ENCODE data around the genes POLR2F, PLA2G6 and MAFF.

GRCh38 chr22:37803148-37804110 lies 1.6 kb upstream of the H1-0 start:
- RAMPAGE, long total RNA = no peak
- RRBS = 37% methylated on average over 7 of the region's 41 CpGs

- RAMPAGE, long total RNA = no peak
- RRBS = 9% methylated on average over 1 of the region's 10 CpGs
These were observed 1.2 kb downstream of the H1-0 start for GRCh38 chr22:37806063-37806800.

GRCh38 chr22:37824626-37825569 lies 1.7 kb downstream of the GALR3 start:
- RAMPAGE, long total RNA = no peak
- RRBS = 14% methylated on average over 19 of the region's 139 CpGs

- RAMPAGE, long total RNA = start-site peak on the plus strand at chr22:37953671-37953755, 1,764 and 762 reads in 2 replicates
- RRBS = 2% methylated on average over 19 of the region's 64 CpGs
These were observed at the start of gene POLR2F for GRCh38 chr22:37953113-37954214. Gene POLR2F (plus strand): TSS chr22:37953699.

GRCh38 chr22:37980715-37981337 lies 3.5 kb downstream of the SOX10 start:
- RAMPAGE, long total RNA = no peak
- RRBS = no CpG with 5 or more reads among the region's 3 CpGs

DNA sequence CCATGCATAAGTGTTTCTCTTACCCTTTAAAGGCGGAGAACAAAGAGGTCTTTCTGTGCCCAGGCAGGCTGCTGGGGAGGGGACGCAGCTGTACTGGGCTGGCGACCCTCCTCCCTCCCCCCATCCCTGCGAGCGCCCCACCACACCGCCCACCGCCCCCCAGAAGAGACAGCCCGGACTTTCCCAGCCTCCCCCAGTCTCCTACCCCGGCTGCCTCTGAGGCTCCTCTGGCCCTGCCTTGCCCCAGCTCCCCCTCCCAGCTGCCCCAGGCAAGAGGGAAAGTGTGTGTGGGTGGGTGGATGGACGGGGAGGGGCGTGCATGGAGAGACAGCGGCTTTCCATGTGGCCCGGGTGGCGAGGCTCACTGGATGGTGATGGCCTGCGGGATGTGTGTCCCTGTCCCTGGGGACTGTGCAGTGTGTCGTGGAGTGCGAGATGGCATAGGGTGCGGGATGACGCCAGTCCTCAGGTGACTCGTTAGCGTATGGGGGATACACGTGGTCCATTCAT lies 30.5 kb upstream of the PICK1 start:
- RAMPAGE, long total RNA = no peak
- RRBS = no CpG with 5 or more reads among the region's 22 CpGs

DNA sequence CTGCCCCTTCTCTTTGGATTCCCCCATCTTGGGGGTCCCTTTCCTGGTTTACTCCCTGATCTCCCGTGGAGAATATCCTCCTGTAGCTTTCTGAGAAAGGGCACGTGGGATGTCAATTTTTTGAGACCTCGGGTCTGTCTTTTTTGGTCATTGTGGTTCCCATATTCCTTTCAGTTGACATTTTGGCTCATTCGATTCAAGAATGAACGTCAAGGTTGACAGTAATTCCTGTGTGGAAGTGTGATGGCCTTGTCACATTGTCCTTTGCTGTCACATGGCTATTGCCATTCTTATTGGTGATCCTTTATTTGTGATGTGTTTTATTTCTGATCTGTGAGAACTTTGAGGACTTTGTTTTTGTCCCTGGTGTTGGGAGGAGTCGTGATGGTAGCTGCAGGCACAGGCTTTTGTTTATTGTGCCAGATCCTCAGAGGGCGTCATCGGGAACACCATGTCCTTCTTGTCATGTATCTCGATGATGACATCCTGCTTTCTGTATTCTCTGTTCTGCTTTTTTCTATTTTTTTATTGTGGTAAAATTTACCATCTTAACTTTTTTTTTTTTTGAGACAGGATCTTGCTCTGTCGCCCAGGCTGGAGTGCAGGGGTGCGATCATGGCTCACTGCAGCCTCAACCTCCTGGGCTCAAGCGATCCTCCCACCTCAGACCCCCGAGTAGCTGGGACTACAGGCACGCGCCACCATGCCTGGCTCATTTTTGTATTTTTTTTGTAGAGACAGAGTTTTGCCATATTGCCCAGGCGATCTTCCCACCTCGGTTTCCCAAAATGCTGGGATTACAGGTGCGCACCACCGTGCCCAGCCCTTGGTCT lies 5.6 kb downstream of the PICK1 start:
- RAMPAGE, long total RNA = no peak
- RRBS = no CpG with 5 or more reads among the region's 19 CpGs

DNA sequence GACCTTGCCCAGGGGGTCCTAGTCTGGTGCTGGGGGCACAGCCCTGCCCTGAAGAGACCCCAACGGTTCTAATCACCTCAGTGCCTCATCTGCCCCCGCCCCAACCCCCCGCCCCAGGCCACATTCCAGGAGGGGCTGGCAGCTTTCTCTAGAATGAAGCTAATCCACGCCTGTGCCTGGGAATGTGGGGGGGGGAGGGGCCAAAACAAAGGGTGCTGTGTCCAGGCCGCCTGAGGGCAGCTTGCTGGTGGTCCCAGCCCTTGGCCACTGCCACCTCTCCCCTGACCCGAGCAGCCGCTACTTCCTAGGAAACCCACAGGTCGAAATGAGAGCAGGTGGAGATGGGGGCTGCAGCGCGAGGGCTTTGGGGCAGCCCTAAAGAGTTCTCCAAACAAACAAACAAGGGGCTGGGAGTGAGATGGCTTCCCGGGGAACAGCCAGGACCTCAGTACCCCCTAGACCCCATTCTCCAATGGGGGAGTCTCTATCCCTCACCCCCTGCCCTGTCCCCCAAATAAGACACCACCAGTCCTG lies 437 bp upstream of the SLC16A8 start:
- RAMPAGE, long total RNA = no peak
- RRBS = no CpG with 5 or more reads among the region's 11 CpGs

- RAMPAGE, long total RNA = no peak
- RRBS = no CpG with 5 or more reads among the region's 7 CpGs
These were observed 11.9 kb downstream of the BAIAP2L2 start for GRCh38 chr22:38098399-38099084.

DNA sequence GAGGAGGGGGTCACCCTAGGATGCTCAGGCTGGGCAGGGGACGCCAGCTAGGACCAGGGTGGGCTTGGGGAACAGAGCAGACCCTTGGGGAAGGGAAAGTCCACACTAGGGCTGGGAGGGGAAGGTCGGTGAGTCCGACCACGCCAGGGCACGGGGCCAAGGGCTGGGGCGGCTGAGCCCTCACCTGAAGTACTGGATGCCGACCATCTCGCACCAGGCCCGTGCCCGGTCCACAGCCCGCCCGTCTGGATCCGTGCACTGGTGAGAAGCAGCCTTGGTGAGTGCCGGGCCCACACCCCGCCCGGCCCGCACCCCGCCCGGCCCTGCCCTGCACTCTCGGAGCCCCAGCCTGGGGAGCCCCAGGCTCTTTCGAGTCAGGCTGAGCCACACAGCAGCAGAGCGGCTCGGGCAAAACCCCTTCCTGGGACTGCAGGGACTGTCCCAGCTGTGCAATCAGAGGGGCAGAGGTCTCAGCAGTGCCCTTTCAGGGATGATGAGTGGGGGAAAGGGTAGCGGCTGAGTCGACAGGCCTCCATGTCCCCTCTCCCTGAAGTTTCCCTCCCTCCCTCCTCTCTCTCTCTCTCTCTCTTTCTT lies 1.9 kb upstream of the BAIAP2L2 start:
- RAMPAGE, long total RNA = no peak
- RRBS = 90% methylated on average over 5 of the region's 25 CpGs

GRCh38 chr22:38167823-38168522 lies 13.7 kb downstream of the PLA2G6 start:
- RAMPAGE, long total RNA = no peak
- RRBS = no CpG with 5 or more reads among the region's 10 CpGs

- RAMPAGE, long total RNA = no peak
- RRBS = no CpG with 5 or more reads among the region's 46 CpGs
These were observed at the start of gene PLA2G6 for GRCh38 chr22:38181563-38182341. Gene PLA2G6 (minus strand): TSS chr22:38181830.

- RAMPAGE, long total RNA = no peak
- RRBS = no CpG with 5 or more reads among the region's 5 CpGs
These were observed 8.2 kb upstream of the MAFF start for GRCh38 chr22:38193596-38193973.

DNA sequence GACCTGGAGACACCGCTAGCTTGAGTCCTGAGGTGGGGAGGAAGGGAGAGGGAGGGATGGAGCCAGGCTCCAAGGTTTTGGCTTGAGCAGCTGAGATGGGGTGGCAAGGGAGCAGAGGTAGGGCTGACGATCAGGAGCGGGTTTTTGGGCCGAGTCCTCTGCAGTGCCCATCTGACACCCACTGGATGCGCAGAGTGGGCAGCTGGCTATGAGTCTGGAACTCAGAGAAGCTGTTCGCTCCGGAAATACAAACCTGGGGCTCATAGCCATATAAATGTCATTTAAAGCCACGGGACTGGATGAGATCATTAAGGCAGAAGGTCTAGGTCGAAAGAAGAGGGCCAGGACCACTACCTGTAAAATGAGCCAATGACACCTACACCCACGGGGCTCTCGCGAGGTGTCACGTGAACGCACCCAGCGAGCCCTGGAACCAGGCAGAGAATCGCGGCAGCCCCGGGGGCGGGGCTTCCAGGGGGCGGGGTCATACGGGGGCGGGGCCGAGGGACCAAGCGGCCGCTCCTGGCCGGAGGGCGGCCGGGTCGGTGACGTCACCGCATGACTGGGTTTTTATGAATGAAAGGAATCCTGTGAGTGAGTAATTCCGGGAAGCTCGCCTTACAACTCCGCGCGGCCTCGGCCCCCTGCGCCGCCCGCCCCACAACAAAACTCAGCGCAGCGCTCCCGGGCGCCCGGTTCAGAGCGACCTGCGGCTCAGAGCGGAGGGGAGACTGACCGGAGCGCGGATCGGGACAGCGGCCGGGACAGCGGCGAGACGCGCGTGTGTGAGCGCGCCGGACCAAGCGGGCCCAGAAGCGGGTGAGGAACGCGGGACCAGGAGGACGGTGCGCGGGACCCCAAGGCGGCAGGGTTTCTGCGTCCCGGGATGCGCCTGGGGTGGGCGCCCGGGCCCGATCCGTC lies at the start of gene MAFF:
Gene MAFF, plus strand, starts transcription at position 601 of the 921 bp plus-strand sequence.
- RAMPAGE, long total RNA = no peak
- RRBS = 2% methylated on average over 45 of the region's 77 CpGs

DNA sequence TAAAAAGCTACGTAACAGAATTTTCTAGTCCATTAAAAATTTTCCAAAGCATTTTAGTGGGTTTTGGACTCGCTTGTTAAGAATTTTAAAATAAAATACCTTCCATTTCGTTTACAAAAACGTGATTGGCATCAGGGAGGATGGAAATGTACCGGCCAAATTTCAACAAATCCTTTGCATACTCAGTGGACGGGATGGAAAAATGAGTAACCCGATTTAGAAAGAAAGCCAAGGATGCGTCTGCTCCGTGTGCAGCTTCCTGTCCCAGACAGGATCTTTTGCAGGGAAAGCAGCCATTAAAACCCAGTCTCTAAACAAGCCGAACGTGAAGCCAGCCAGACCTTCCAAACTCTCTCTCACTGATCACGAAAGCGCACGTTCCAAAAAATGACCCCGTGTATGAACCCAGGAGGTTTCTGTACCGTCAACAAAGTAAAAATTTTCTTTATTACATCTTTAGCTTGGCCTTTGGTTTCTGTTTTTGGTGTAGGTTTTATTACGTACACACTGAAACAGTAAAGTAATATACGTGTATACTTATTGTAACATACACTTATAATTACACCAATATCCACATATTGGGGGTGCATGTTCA lies 15.5 kb downstream of the TMEM184B start:
- RAMPAGE, long total RNA = no peak
- RRBS = no CpG with 5 or more reads among the region's 18 CpGs

DNA sequence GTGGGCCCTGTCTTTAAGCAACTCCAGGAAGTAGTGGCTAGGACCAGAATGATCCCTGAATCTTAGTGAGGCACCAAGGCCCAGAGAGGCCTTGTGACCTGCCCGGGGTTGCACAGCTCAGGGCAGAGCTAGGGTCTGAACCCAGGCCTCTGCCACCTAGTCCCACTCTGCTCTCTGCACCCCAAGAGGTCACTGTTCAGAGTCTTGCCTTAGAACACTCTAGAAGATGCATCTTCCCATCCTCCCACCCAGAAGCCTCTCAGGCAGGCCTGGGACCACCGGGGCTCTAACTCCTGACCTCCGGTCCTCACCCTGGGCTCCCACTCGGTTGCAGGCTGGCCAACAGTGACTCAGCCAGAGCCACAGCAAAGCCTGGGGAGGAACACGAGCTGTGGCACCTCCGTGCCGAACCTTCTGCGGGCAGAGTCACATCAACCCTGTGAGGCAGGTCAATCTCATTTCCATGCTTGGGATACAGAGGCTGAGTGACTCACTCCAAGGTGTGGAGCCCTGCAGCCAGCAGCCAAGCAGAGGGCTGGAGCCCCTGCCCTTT lies 21.6 kb downstream of the CSNK1E start:
- RAMPAGE, long total RNA = no peak
- RRBS = no CpG with 5 or more reads among the region's 8 CpGs

DNA sequence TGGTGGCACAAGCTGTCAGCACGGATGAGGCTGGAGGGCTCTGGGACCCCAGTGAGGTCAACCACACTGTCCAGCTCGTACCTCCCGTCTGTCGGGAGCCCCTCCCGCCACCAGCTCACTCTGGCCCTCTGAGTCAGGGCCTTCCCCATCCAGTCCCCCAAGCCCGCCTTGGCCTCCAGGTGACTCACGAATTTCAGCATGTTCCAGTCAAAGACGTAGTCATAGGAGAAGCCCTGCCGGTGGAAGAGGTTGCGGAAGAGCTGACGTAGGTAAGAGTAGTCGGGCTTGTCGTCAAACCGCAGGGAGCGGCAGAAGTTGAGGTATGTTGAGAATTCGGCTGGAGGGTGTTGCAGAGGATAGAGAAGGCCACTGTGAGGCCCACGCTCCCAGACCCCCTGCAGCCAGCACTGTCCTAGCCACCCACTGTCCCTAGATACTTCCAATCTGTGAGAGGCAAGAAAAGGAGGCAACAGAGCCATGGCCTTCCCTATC lies 18.6 kb downstream of the CSNK1E start:
- RAMPAGE, long total RNA = no peak
- RRBS = no CpG with 5 or more reads among the region's 17 CpGs

GRCh38 chr22:38317653-38318000 lies 394 bp upstream of the CSNK1E start:
- RAMPAGE, long total RNA = no peak
- RRBS = no CpG with 5 or more reads among the region's 13 CpGs

DNA sequence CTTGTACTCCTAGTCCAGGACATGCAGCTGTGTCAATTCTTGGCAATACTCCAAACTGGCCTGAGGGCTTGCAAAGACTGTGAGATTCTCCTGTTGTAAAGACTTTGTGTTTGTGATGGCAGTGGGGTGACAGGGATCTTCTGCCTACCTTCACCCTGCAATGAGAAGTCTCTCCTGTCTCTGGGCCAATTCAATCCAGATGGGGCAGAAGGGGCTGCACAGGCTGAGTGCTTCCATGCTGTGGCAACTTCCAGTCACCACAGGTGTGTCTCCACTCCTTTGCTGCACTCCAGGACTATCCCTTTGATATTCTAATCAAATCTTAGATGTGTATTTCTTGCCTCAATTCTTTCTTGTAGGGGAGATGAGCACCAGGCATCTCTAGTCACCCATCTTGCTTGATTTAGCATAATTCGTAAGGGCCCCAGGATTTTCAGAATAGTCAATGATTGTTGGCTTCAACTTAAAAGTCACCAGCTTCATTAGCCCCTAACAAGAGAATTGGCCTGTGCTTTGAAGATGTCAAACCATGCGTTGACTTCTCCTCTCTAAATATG lies 58.2 kb upstream of the CSNK1E start:
- RAMPAGE, long total RNA = no peak
- RRBS = no CpG with 5 or more reads among the region's 2 CpGs

GRCh38 chr22:38455325-38456430 lies 679 bp upstream of the KCNJ4 start:
- RAMPAGE, long total RNA = no peak
- RRBS = 5% methylated on average over 47 of the region's 129 CpGs

Data from cardiac muscle cell (in vitro differentiated cells and primary cell).